ENCODE data around the genes UMPS and ITGB5.

- PRO-cap, 2 experiments, result no peak in any of the 2 experiments
These were observed 84.4 kb downstream of the MYLK start for GRCh38 chr3:123799304-123800526.

DNA sequence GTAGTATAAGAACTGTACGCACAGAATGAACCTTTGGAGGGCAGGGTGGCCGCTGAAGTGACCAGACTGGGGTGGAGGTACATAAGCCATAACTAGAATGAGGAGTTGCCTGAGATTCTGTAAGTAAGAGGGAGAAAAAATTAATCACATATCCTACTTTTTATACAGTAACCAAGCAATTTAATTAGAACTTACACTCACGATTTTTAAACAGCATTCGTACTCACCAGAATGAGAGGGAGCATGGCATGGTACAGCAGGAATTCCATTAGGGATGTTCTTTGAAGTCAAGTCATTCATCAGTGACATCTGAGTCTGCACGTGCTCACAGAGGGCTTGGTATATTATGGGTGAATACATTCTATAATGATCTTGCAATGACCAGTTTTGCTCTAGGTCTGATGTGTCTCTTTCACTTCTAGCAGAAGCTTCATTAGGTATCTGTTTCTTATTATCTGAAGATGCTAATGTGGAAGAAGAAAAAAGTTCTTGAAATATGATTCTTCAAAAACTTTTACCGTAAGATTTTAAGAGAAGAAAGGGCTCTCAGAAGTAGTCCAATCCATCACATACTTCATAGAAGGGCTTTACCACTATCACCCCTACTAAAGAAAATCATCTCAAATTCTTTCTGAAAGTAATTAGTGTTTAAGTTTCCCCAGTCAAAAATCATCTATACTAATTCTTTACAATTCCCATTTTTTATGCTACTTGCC, 12.2 kb downstream of the CCDC14 start:
- PRO-cap, 2 experiments, result no peak in any of the 2 experiments

DNA sequence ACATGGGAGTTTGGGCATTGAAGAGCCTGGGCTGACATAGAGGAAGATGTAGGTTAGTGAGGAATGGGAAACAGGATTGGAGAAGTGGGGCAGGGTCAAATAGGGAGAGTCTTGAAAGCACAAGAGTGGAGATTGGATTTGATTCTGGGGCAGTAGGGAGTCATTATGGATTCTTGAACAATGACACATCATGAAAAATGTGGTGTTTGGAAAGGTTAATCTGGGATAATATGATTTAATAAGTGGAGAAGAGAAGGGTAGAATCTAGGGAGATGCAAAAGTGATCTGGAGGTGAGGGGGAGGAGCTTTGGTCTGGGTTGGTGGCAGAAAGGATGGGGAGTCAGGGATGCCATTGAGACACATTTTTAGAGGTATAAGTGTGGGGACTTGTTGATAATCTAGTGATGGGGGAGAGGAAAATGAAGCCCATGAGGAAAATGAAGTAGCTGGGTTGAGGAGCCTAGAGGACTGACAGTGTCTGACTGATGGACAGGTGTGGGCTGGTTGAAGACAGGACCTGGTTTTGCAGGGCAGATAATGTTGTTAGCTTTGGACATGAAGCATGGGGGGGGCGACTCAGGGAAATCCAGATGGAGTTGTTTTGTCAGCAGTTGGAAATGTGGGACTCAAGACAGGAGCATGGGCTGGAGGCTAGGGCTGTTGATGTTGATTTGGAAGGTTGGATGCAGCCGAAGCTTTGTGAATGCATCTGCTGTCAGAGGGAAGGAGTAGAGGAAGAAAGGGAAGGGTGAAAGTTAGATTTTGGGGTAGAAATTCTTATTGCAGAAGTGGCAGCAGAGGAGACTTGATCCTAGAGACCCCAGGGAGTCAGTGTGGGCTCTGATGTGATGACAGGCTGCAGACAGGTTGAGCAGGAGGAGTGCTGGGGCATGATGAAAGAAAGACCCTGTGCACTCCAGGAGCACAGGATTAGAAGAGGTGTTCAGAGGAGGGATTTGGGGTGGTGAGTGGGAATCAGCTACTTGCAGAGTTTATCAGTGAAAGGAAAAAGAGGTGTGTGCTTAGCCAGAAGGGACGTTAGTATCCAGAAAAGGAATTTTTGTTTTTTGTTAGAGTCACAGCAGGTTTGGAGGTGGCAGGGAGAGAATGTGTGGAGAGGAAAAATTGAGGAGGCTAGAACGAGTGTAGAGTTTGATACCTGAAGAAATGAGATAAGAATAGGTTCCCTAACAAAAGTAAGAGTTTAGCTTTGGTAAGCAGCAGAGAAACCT, 4.6 kb downstream of the KALRN start:
- PRO-cap, 2 experiments, result no peak in any of the 2 experiments

DNA sequence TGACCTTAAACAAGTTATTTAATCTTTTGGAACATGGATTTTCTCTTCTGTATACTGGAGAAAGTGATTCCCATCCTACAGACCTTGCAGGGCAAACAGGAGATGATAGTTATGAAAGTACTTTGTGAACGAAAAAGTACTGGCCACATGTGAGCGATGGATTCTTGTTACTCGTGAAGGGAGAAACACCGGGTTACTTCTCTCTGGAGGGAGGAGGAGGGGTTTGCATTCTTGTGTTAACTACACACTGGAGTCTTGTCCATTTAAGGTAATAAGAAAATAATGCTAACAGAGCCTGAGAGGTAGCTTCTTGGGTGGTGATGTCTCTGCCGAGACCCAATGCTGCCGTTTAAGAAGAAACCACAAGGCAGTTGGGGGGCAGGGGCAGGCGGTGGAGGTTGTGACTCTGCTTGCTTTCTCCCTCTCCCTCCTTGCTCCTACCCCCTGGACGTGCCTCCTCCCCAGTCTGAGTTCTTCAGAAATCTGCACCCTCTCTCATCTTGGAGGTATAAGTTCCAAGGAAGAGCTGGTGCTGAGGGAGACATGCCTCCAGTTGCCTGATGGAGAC, 59.6 kb downstream of the KALRN start:
- PRO-cap, 2 experiments, result no peak in any of the 2 experiments

- PRO-cap, 2 experiments, result no peak in any of the 2 experiments
These were observed 242.3 kb downstream of the KALRN start for GRCh38 chr3:124275485-124275941.

DNA sequence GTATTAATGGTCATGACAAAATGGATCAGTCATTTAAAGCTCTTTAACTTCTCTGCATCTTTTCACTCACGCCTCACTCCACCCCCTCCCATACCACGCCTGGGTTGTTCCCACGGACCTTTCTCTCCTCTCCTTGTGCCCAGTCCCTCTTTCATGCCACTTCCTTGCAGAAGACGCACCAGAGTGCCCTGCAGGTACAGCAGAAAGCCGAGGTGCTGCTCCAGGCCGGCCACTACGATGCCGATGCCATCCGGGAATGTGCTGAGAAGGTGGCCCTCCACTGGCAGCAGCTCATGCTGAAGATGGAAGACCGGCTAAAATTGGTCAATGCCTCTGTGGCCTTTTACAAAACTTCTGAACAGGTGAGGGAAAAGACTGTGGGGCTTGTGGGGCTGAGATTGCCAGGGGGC, 296.1 kb upstream of the UMPS start:
- PRO-cap, 2 experiments, result no peak in any of the 2 experiments

DNA sequence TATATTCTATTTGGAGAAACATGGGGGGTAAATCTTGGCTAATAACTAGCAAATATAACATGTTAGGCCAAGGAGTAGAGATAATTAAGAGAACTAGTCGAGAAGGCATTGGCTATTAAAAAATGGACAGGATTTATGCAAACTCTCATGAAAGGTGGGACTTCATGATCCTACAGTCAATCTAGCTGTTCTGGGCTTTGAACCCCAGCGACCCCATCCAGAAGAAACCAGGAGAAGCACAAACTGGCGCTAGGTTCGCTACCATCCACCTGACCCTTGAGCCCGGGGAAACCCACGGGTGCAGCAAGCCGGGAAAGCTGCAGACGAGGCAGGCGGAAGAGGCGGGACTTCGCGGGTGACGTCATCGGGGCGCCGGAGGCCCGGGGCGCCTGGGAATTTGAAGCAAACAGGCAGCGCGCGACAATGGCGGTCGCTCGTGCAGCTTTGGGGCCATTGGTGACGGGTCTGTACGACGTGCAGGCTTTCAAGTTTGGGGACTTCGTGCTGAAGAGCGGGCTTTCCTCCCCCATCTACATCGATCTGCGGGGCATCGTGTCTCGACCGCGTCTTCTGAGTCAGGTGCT, at the start of gene UMPS:
UMPS (plus strand) TSS at position 404 of the 584 bp plus-strand sequence.
- PRO-cap, 2 experiments, result peak in 2 of 2 experiments; most common plus-strand start position 405 of the sequence (in 2); most common minus-strand start position 278 of the sequence (in 1)

- PRO-cap, 2 experiments, result no peak in any of the 2 experiments
These were observed 27.3 kb downstream of the UMPS start for GRCh38 chr3:124757591-124757971.

DNA sequence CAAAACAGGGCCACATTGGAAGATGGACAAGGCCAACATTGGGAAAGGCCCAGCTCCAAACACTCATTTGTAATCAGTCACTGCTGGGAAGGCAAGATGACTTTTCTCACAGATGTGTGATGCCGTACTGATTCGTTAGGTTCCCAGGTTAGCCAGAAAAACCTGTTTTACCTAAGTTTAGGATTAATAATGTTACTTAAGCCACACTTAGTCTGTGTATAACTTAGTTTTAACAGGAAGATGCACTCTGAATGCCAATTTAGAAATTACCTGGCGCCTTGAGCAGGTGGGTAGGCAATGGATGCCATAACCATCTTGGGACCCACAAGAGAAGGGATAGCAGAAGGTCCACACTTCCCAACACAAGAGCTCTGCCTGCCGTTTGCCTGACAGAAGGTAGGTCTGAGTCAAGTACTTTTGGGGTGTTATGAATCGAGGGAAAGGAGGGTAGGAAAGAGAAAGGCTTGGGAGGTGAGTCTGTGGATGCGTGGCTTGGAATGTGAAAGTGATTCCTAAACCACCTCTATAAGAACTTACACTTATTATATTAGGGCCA, 70.8 kb downstream of the ITGB5 start:
- PRO-cap, 2 experiments, result no peak in any of the 2 experiments

DNA sequence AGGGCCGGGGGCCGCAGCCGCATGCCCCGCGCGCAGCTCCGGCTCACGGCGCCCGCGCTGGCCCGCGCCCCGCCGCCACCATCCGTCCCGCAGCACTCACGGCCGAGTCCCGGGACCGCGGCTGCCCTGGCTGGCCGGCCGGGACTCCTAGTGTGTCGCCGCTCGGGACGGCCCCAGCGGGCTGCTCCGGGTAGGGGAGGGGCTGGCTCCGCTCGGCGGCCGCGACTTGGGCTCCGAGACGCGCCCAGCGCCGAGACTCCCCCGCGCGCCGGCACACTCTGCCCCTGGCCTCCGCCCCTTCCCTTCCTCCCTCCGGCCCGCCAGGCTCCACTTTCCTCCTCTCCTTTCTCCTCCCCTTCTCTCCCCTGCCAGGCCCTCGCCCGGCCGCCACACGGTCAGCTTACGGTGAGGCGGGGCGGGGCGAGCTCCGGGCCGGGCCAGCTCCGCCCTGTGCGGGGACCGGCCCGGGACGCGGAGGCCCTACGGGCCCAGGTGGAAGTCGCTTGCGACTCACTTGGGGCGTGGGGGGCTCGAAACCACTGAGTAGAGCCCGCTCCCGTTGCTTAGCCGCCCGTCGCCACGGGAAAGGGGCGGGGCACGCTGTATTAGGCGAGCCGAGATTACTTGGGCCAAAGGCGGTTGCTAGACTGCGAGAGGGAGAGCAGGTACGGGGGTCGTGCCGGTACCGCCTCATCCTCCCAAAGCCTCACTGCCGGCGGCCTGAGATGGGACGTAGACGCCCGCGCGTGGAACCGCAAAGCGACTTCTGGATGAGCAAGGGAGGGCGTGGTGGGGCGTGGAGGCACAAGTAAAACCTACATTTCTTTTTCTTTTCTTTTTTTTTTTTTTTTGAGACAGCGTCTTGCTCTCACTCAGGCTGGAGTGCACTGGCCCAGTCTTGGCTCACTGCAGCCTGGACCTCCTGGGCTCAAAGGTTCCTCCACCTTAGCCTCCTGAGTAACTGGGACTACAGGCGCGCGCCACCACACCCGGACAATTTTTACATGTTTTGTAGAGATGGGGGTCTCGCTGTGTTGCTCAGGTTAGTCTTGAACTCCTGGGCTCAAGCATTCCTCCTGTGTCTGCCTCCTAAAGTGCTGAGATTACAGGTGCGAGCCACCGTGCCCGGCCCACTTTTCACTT, at the start of gene ITGB5:
ITGB5 (minus strand) TSS at position 280 of the 1,143 bp plus-strand sequence.
- PRO-cap, 2 experiments, result peak in 2 of 2 experiments; most common plus-strand start position 459 of the sequence (in 1); most common minus-strand start position 149 of the sequence (in 1)

GRCh38 chr3:124912118-124912434, 22.5 kb downstream of the MUC13 start:
- PRO-cap, 2 experiments, result no peak in any of the 2 experiments

DNA sequence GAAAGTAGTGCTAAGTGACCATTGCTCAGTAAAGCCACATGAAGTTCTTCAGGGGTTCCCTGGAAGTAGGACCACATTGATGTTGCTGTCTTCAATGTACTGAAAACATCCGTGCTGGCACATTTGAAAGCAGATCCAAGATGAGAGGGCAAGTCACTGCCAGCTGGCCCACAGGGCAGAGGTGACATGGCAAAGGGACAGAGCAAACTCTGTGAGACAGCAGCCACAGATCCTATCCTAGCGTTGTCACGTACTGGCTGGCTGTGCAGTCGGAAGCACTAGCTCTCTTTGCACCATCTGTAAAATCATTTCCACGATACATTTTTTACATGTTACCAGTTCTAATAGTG, 13.8 kb downstream of the MUC13 start:
- PRO-cap, 2 experiments, result no peak in any of the 2 experiments

- PRO-cap, 2 experiments, result peak in 2 of 2 experiments; most common plus-strand start chr3:125042974 (in 2); most common minus-strand start chr3:125042898 (in 1)
These were observed 13.0 kb downstream of the HEG1 start for GRCh38 chr3:125042545-125043502.

- PRO-cap, 2 experiments, result no peak in any of the 2 experiments
These were observed 5.6 kb downstream of the SLC12A8 start for GRCh38 chr3:125206934-125207415.

DNA sequence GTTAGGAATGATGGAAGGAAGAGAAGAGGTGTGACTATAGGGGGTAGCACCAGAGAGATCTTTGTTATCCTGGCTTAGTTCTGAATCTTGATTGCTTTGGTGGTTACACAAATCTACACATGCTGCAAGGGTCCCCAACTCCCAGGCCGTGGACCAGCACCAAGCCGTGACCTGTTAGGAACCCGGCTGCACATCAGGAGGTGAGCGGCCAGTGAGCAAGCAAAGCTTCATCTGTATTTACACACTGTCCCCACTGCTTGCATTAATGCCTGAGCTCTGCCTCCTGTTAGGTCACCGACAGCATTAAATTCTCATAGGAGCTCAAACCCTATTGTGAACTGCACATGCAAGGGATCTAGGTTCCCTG, 71.9 kb downstream of the ZNF148 start:
- PRO-cap, 2 experiments, result peak in 1 of 2 experiments; most common minus-strand start position 189 of the sequence (in 1)

DNA sequence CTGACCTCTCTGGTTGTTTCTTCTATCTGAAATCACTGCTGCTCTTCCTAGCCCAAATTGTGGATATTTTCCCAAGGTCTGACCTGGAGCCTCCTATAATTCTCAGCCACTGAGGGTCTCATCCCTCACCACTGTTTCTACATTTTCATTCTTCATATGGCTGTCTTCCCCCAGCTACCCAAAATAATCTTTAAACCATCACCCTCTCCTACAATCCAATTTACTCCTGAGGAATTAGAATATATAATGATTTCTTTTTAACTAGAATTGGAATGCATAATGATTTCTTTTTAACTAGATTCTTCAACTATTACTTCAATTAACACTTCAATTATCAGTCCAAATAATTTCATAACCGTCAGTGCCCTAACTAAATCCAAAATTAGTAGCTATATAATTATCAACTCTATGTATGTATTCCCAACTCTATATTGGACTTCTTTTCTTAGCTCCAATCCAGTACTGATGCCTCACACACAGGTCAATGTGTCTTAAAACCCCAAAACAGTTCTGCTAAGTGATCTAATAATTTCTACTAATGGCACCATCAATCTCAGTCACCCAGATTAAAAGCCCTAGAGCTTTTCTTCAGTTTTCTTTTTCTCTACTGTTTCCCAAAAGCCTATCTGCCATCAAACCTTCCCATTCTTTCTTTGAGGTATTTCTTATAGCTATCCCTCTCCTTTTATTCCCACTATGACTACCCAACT, 12.0 kb downstream of the ZNF148 start:
- PRO-cap, 2 experiments, result no peak in any of the 2 experiments

- PRO-cap, 2 experiments, result no peak in any of the 2 experiments
These were observed 4.2 kb downstream of the ZNF148 start for GRCh38 chr3:125370829-125371510.

- PRO-cap, 2 experiments, result no peak in any of the 2 experiments
These were observed 19.4 kb upstream of the ZNF148 start for GRCh38 chr3:125394373-125395103.

DNA sequence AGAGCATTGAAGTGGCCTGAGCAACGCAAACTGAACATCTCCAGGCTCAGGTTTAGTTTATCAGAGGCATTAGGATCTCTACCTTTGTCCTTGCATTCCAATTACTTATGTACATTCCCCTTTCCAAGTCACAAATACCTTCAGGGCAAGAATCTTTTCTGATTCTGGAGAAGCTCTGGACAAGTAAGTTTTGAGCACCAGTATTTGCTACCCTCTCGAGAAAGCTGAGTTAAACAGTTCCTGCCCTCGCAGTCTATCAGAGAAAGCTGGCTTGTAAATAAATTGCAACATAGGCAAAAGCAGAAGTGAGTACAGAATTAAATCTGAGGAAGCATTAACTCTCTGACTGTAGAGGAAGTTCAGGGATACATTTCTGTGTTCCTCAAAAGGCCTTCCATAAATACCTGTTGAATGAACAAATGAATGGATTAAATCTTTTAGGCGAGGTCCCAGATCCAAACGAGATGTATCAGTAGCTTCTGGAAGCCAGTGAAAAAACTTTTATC, 1.2 kb downstream of the OSBPL11 start:
- PRO-cap, 2 experiments, result no peak in any of the 2 experiments

- PRO-cap, 2 experiments, result no peak in any of the 2 experiments
These were observed 125.1 kb upstream of the OSBPL11 start for GRCh38 chr3:125720369-125720817.

All from heart right ventricle (tissue), 2 donors.